CD14-positive monocyte (primary cell): ENCODE measurements around the genes EFHB and UBE2E2.

DNA sequence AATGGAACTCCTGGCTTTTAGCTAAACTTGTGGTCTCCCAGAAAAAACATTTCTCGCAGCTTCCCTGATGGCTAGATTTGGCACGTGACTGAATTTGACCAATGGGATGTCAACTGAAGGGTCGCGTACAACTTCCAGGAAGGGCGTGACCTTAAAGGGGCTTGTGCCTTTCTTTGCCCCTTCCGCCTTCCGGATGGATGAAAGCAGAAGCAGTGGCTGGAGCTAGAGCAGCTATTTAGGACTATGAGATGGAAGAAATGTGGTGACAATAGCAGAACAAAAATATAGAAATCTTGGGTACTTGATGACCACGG is 22.6 kb upstream of the RFTN1 start:
- CAGE, long polyA plus RNA: no peak

DNA sequence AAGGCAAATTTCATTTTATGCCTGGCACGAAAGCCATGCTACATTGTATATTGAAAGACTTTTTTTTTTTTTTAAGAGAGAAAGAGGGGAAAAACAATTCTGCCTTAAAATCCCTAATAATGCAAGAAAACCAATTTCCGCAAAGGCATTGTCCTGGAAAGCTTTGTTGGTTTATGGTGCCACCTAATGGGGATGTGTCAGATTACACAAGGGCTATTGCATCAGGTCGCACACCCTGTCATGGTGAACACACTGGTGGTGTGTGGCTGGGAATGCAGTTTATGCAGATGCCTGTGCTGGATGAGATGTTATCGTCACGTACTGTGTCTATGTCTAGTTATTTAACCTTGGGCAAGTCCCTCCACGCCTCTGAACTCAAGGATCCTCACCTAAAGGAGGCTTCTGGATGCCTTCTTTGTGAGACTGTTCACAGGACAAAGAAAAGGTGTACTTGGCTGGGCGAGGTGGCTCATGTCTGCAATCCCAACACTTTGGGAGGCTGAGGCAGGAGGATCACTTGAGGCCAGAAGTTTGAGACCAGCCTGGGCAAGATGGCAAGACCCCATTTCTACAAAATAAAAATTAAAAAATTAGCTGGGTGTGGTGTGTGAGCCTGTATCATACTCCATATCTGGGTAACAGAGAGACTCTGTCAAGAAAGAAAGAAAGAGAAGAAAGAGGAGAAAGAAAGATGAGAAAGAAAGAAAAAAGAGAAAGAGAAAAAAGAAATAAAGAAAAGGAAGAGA is 37.4 kb upstream of the RFTN1 start:
- CAGE, long polyA plus RNA: no peak

GRCh38 chr3:17166468-17167039 is 281.8 kb downstream of the PLCL2 start:
- CAGE, long polyA plus RNA: no peak

GRCh38 chr3:17182816-17183320 is 298.1 kb downstream of the PLCL2 start:
- CAGE, long polyA plus RNA: no peak

GRCh38 chr3:17195233-17195526 is 310.4 kb downstream of the PLCL2 start:
- CAGE, long polyA plus RNA: no peak

GRCh38 chr3:17693231-17693872 is 49.1 kb downstream of the TBC1D5 start:
- CAGE, long polyA plus RNA: no peak

DNA sequence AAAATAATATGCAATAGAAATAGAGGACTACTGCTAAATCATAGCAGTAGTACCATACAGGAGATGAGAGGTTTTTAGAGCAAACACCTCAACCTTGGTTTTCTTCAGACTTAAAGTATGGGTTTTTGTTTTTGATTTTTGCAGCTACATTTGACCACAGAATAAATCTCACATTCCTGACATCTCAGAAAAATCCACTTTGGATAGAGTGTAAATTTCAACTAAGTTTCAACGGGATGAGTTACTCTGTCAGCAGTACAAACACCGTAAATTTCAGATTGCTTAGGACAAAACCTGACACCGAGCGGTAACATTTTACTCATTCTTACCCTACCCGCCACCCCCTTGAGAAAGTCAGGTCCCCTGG is 17.8 kb upstream of the SATB1 start:
- CAGE, long polyA plus RNA: no peak

DNA sequence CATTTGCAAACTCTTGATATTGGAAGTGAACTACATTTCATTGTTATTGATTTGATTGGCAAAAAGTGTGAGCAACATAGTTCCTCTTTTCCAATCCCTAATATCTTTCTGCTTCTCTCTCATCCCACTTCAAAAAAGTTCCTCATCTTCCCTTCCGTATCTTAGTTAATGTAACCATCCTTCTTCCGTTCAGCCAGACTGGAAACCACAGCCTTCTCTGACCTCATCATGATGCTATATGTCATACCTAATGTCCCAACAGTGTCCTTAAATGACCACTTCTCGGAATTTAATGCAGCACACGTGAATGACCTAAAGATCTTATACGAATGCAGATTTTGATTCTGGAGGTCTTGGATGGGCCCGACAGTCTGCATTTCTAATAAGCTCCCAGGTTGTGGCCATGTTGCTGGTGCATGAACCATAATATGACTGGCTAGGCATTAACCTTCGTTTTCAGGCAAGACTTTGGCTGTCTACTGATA is 320.4 kb upstream of the SATB1 start:
- CAGE, long polyA plus RNA: no peak

GRCh38 chr3:18963221-18963558 is 185.1 kb upstream of the KCNH8 start:
- CAGE, long polyA plus RNA: no peak

DNA sequence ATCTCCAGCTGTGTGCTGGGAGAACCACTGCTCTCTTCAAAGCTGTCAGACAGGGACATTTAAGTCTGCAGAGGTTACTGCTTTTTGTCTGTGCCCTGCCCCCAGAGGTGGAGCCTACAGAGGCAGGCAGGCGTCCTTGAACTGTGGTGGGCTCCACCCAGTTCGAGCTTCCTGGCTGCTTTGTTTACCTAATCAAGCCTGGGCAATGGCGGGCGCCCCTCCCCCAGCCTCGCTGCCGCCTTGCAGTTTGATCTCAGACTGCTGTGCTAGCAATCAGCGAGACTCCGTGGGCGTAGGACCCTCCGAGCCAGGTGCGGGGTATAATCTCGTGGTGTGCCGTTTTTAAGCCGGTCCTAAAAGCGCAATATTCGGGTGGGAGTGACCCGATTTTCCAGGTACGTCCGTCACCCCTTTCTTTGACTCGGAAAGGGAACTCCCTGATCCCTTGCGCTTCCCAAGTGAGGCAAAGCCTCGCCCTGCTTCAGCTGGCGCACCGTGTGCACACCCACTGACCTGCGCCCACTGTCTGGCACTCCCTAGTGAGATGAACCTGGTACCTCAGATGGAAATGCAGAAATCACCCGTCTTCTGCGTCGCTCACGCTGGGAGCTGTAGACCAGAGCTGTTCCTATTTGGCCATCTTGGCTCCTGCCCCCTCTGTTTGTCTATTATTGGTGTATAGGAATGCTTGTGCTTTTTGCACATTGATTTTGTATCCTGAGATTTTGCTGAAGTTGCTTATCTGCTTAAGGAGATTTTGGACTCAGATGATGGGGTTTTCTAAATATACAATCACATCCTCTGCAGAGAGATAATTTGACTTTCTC is 45.4 kb upstream of the KCNH8 start:
- CAGE, long polyA plus RNA: no peak

GRCh38 chr3:19934020-19934777 is at the start of gene EFHB:
Gene EFHB (minus strand): TSS chr3:19934217.
- CAGE, long polyA plus RNA: no peak

- CAGE, long polyA plus RNA: no peak
Measured at GRCh38 chr3:23035770-23036339, 167.3 kb upstream of the UBE2E2 start.

GRCh38 chr3:23202835-23203929 is at the start of gene UBE2E2:
Gene UBE2E2 (plus strand): TSS chr3:23203327.
- CAGE, long polyA plus RNA: start-site peak on the plus strand at chr3:23203097-23203169, 707 and 1,113 reads in 2 replicates

GRCh38 chr3:23427085-23427638 is 224.0 kb downstream of the UBE2E2 start:
- CAGE, long polyA plus RNA: no peak

- CAGE, long polyA plus RNA: no peak
Measured at GRCh38 chr3:23826272-23826837, 20.6 kb downstream of the UBE2E1 start.

DNA sequence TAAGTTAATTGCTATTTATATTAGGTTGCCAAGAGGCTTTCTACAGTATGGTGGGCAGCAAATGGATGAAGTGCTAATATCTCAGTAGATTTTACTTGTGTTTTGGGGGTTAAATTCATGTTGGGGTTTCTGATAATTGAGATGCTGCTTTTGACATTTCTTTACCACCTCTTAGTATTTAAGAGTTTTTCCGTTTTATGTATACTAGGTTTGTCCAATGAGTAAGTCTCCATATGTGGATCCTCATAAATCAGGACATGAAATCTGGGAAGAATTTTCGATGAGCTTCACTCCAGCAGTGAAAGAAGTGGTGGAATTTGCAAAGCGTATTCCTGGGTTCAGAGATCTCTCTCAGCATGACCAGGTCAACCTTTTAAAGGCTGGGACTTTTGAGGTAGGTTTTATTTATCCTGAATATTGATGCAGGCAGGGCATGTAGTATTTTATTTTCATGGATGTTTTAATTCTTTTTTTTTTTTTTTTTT is 19.7 kb downstream of the NR1D2 start:
- CAGE, long polyA plus RNA: no peak

- CAGE, long polyA plus RNA: no peak
Measured at GRCh38 chr3:24095347-24095564, 150.2 kb downstream of the NR1D2 start.

- CAGE, long polyA plus RNA: no peak
Measured at GRCh38 chr3:24333953-24334614, 160.6 kb downstream of the THRB start.

GRCh38 chr3:24466221-24466783 is 28.3 kb downstream of the THRB start:
- CAGE, long polyA plus RNA: no peak

GRCh38 chr3:24480187-24480775 is 14.4 kb downstream of the THRB start:
- CAGE, long polyA plus RNA: no peak